Omental fat pad (tissue), 4 donors: ENCODE measurements around a stretch of chr19.

GRCh38 chr19:3411343-3412360 lies 45.3 kb downstream of the NFIC start:
- PRO-cap: no peak
- RAMPAGE, long total RNA, 4 experiments: no peak in any of the 4 experiments

DNA sequence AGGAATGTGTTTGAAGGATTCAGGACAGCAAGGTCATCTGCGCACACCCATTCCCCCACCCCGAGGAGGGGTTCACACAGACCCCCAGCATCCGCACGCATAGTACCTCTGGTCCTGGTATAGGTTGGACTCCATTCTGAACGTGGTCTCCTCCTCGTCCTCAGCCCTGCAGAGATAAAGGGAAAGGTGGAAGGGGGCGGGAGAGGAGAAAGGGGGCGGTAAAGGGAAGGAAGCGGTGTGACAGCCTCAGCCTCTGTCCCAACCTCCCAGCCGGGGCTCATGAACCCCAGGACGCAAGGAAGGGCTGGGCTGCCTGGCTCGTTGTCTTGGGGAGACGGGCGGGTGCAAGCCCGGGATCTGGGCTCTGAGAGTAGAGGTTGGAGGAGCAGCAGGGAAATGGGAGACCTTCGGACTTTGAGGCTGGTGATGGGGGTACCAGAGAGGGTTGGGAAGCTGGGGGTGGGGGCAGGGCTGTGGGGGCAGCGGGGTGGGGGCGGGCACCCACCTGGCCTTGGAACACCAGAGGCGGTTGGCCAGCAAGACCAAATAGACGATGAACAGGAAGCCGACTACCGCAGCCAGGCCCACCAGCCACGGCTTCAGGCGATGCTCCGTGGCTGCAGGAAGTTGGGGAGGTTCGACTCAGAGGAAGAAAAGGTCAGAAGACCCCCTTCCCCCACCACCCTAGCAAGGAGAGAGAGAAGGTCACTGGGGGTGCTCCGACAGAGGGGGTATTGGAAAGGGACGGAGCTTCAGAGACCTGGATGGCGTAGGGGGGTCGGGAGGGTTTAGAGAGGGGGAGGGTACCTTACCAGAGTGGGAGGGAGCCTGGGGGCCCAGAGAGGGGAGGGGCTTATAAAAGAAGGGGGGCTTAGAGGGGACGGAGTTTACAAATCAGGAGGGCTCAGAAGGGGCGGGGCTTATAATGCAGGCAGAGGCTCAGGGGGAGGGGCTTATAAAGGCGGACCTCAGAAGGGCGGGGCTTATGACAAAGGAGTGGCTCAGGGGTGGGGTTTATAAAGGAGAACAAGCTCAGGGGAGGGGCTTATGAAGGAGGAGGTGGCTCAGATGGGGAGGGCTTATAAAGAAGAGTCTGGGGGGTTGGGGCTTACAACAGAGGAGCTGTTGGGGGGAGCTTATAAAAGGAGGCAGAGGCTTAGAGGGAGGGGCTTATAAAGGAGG lies 1.6 kb downstream of the SMIM24 start:
- PRO-cap: no peak
- RAMPAGE, long total RNA, 4 experiments: no peak in any of the 4 experiments

DNA sequence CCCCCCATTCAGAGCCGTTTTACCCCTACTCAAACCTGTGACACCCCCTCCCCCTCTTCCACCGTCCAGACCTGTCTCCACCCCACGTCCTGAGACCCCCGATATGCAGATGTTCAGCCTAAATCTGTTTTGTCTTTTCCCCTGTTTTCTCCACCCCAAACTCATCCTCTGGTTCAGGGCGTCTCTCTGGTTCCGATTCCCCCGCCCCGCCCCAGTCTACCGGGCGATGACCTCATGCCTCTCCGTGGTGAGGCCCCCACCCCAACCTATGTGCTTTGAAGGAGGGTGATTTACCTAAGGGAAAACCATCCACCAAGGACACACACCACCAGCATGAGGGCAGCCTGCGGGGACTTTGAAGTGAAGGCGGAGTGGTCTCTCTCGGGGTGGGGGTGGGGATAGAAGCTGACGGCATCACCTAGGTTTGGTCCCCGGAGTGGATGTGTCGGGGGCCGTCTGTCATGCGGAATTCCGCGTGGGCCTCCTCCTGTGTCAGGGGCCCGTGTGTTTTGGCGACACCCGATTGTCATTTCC lies 1.3 kb downstream of the FZR1 start:
- PRO-cap: no peak
- RAMPAGE, long total RNA, 4 experiments: no peak in any of the 4 experiments

DNA sequence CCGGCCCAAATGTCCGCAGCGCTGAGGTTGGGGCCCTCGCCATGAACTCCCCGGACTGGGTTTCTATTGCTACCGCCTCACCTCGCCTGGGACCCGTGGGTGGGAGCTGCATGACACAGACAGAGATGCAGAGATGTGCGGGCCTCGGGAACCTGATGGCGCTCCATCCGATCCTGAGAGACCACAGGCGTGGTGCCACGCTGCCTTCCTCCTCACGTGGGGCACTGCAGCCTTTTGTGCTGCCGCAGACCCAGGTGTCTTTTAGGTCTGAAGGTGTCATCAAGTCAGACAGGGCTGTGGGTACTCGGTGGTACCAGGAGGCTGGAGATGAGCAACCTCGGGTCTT lies 4.8 kb downstream of the FZR1 start:
- PRO-cap: no peak
- RAMPAGE, long total RNA, 4 experiments: no peak in any of the 4 experiments

DNA sequence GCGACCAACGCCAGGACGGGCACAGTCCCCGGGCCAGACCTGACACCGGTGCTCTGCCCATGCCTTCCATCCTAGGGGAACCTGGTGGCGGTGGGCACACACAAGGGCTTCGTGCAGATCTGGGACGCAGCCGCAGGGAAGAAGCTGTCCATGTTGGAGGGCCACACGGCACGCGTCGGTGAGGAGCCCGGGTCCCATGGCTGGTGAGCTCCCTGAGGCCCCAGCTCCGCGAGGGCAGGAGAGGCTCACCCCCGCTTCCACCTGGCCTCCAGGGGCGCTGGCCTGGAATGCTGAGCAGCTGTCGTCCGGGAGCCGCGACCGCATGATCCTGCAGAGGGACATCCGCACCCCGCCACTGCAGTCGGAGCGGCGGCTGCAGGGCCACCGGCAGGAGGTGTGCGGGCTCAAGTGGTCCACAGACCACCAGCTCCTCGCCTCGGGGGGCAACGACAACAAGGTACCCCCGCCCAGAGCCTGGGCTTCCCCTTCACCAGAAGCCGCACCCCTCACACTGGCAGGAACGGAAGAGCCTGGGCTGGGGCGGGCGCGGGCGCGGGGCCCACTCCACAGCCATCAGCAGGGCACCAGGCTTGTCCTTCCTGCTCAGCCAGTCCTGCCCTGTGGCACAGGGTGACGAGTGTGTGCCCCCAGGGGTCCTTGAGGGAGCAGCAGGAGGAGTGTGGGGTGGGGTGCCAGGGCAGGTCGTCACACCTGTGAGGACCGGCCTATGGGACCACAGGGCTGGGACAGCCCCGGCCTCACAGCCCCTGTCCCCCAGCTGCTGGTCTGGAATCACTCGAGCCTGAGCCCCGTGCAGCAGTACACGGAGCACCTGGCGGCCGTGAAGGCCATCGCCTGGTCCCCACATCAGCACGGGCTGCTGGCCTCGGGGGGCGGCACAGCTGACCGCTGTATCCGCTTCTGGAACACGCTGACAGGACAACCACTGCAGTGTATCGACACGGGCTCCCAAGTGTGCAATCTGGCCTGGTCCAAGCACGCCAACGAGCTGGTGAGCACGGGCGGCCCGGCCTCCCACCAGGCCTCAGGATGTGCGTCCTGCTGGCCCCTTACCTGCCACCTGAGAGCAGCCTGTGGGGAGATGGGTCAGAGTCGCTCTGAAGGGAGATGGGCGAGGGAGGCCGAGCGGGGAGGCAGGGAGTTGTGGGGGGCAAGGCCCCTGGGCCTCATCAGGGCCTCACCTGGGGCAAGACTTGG lies 6.9 kb upstream of the TEKTIP1 start:
- PRO-cap: no peak
- RAMPAGE, long total RNA, 4 experiments: no peak in any of the 4 experiments

GRCh38 chr19:3542615-3543979 lies 4.1 kb downstream of the TEKTIP1 start:
- PRO-cap: no peak
- RAMPAGE, long total RNA, 4 experiments: no peak in any of the 4 experiments

- PRO-cap: no peak
- RAMPAGE, long total RNA, 4 experiments: no peak in any of the 4 experiments
Observed at GRCh38 chr19:3585844-3586607, 748 bp downstream of the GIPC3 start.

DNA sequence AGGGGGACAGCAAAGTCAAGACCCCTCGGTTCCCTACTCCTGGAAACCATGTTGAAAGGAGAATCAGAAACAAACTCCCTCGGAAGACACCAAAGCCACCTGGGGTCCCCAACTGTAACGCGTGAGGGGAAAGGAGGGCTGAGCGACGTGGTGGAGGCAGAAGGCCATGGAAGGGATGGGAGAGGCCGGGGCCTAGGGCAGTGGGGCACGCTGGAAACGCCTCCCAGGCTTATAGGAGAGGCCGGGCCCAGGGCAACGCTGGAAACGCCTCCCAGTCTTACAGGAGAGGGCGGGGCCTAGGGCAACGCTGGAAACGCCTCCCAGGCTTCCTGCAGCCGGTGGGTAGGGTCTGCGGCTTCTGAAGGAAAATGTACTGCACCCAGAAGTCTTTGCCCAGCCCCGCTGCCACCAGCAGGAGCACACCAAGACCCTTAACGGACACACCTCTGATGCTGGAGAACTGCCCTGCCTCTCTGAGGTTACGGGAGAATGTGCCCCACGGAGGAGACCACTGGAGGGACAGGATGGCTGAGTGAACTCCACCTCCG lies 9.2 kb downstream of the CACTIN start:
- PRO-cap: no peak
- RAMPAGE, long total RNA, 4 experiments: no peak in any of the 4 experiments

DNA sequence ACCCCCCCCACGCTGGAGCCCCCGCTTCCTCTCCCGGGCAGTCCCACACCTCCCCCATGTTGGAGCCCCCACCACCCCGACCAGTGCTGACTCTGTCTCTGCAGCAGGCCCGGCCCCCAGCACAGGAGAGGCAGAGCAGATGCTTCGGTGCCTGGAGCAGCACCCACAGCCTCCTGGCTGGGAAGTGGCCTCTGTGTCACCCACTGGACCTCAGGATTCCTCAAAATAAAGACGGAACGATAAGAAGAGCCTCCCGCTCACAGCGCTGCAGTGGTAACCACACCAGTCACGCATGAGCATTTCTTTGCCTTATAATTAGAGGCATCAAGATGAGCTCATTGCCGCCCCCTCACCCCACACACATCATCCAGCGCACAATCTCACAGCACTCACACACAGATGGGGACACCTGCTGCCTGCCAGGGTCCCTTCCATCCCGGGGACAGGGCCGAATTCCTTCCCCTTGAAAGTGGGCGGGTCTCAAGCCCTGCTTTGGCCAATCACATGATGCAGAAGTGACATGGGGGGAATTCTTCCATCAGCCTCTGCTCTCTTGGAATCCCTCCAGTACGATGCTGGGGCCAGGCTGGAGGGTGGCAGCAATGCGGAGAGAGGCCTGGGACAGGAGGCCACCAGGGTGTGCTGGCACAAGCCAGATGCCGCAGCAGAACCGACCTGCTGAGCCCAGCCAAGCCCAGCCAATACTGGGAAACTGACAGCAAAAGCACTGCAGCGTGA lies 16.2 kb downstream of the PIP5K1C start:
- PRO-cap: no peak
- RAMPAGE, long total RNA, 4 experiments: no peak in any of the 4 experiments

- PRO-cap: no peak
- RAMPAGE, long total RNA, 4 experiments: no peak in any of the 4 experiments
Observed at GRCh38 chr19:3684698-3685349, 15.4 kb downstream of the PIP5K1C start.

- PRO-cap: no peak
- RAMPAGE, long total RNA, 4 experiments: no peak in any of the 4 experiments
Observed at GRCh38 chr19:3801223-3802232, 15.3 kb upstream of the MATK start.

- PRO-cap: no peak
- RAMPAGE, long total RNA, 4 experiments: no peak in any of the 4 experiments
Observed at GRCh38 chr19:3931039-3931614, 1.7 kb upstream of the NMRK2 start.

- PRO-cap: no peak
- RAMPAGE, long total RNA, 4 experiments: no peak in any of the 4 experiments
Observed at GRCh38 chr19:3953948-3954706, 16.8 kb downstream of the DAPK3 start.

- PRO-cap: no peak
- RAMPAGE, long total RNA, 4 experiments: no peak in any of the 4 experiments
Observed at GRCh38 chr19:3975667-3976839, 5.2 kb upstream of the DAPK3 start.

DNA sequence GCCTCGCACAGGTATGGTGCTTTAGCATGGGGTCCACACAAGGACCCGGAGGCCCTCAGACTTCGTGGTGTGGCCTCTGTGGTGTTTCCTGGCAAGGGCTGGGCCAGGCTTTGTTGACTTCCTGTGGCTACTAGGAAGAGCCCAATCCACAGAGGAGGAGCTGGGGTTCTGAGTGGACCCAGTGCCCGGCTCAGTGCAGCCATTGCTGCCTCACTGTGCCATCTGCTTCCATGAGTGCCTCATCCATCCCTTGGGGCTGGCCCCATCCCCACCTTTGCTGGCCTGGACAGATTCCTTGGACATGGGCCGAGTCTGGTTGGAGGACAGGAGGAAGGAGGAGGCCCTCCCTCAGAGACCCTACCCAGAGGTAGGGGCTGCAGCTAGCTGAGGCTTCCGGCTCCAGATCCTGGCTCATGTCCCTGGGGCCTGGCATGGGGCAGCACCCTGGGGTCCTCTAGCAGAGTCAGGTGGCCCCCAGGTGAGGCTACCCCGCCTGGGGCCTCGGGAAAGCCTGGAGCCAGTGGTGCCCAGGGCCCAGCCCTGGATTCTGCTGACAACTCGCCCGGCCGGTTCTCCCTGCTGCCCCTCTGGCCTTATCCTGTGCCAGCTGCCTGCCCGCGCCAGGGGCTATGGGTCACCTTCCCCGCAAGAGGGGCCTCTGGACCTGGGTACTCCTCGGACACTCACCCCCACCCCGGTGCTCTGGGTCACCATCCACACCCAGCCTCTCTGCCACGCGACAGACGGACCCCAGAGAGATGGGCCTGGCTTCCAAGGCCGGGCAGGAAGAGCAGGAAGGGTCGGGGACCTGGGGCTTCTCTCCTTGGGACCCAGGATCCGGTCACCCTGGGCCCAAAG lies 24.2 kb downstream of the ZBTB7A start:
- PRO-cap: no peak
- RAMPAGE, long total RNA, 4 experiments: no peak in any of the 4 experiments

DNA sequence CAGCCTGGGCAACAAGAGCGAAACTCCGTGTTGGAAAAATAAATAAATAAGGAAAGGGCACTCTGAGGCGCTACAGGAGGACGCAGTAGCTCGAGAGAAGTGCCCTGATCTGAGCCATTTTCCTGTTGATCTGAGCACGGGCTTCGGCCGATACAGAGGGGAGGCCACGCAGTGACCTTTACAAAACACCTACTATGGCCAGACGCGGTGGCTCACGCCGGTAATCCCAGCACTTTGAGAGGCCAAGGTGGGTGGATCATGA lies 9.5 kb downstream of the ZBTB7A start:
- PRO-cap: no peak
- RAMPAGE, long total RNA, 4 experiments: no peak in any of the 4 experiments

- PRO-cap: no peak
- RAMPAGE, long total RNA, 4 experiments: no peak in any of the 4 experiments
Observed at GRCh38 chr19:4288282-4288615, 9.2 kb downstream of the SHD start.

GRCh38 chr19:4403204-4403828 lies 876 bp downstream of the CHAF1A start:
- PRO-cap: no peak
- RAMPAGE, long total RNA, 4 experiments: no peak in any of the 4 experiments

DNA sequence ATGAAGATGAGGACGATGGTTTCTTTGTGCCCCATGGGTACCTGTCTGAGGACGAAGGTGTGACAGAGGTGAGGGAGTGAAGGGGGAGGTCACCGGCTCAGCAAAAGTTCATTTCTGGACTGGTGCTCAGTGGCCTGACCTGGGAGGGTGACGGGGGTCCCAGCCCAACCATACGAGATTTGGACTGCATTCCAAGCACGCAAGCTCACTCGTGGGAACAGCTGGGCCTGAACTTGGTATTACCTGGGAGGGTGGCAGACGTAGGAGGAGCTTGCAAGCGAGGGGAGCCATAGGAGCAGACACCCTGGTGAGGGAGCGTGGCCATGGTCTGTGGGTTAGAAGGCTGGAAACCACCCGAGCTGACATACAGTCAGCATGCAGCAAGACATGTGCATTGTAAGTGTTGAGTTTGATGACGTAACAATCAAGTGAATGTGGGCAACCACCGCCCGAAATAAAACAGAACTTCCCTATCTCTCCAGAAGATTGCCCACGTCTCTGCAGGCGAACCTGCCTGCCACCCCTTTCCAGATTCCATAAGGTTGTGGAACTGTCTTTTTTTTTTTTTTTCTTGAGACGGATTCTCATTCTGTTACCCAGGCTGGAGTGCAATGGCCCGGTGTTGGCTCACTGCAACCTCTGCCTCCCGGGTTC lies 26.9 kb downstream of the UBXN6 start:
- PRO-cap: no peak
- RAMPAGE, long total RNA, 4 experiments: no peak in any of the 4 experiments

GRCh38 chr19:4454870-4456212 lies 2.3 kb downstream of the UBXN6 start:
- PRO-cap: no peak
- RAMPAGE, long total RNA, 4 experiments: start-site peak on the minus strand in 2 of 4 experiments, at chr19:4455222-4455332 at its widest, 6 to 7 reads per replicate